ENCODE measurements around a stretch of chr18.

GRCh38 chr18:46825318-46826091 is 68.7 kb upstream of the ST8SIA5 start:
- RRBS = no CpG with 5 or more reads among the region's 4 CpGs

DNA sequence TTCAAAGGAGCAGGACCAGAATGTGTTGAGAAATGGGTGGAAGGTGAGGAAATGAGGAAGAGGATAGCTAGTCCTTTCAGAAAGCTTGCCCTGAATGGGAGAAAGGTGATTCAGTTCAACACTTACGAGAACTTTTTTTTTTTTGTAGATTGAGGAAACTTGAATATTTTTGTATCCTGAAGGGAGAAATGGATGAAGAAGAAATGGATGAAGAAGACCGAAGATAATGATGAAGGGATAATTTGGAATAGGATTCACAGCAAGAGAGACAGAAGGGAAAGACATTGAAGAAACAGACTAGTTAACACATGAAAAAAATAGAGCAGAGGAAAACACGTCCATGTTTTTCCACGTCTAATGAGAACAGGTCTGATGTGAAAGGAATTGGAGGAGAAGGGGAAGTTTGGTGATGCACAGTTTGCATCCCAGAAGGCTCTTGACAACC is 28.5 kb downstream of the KATNAL2 start:
- RRBS = no CpG with 5 or more reads among the region's 4 CpGs

DNA sequence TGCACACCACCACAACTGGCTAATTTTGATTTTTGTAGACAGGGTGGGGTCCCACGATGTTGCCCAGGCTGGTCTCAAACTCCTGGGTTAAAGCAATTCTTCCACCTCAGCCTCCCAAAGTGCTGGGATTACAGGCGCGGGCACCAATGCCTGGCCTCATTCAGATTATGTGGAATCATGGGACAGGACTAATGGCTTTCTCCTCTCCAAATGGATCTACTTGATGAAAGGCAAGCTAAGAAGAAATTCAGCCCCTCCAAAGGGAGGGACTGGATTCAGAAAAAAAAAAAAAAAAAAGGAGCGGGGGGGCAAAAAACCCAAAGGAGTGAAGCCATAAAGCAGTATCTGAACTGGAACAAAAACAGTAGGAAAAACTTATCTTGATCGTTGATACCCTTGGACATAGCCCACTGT is 1.7 kb upstream of the HDHD2 start:
- RRBS = no CpG with 5 or more reads among the region's 5 CpGs

DNA sequence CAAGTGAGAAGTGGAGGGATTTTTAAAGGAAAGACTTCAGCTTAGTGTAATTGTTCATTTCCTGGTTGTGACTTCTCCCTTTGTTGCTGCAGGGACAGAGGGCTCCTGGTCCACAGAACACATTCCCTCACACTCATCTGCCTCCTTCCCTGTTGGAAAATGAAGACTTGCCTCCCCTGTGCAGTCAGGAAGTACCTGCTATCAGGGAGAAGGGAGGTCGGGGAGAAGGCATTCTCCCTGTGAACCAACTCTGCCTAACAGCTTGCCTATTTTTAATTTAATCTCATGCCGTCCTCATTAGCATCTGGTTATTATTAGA is 232.5 kb upstream of the SKOR2 start:
- RRBS = no CpG with 5 or more reads among the region's 2 CpGs

DNA sequence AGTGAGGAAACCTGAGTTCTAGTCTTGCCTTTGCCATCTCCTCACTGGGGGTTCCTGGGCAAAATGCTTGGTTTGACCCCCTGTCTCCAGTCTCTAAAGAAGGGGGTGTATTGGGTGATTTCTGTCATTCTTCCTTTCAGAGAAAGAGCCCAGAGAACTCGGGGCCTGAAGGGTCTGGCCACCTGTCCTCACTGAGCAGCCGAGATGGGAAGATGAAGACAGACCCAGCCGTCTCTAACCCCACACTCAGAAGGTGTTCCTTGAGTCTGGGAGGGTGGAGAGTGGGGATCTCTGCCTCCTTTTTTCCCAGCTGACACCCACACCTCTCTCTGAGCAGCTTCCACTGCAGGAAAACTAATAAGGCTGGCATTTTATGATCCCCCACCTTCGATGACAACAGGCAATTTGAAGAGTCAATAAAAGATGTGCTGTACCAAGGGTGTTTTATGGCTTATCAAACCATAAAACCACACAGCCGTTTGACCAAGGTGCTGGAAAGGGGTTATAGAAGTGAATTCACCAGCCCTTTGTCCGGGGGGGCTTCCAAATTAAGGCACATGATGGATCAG is 213.8 kb downstream of the SMAD2 start:
- RRBS = no CpG with 5 or more reads among the region's 6 CpGs

DNA sequence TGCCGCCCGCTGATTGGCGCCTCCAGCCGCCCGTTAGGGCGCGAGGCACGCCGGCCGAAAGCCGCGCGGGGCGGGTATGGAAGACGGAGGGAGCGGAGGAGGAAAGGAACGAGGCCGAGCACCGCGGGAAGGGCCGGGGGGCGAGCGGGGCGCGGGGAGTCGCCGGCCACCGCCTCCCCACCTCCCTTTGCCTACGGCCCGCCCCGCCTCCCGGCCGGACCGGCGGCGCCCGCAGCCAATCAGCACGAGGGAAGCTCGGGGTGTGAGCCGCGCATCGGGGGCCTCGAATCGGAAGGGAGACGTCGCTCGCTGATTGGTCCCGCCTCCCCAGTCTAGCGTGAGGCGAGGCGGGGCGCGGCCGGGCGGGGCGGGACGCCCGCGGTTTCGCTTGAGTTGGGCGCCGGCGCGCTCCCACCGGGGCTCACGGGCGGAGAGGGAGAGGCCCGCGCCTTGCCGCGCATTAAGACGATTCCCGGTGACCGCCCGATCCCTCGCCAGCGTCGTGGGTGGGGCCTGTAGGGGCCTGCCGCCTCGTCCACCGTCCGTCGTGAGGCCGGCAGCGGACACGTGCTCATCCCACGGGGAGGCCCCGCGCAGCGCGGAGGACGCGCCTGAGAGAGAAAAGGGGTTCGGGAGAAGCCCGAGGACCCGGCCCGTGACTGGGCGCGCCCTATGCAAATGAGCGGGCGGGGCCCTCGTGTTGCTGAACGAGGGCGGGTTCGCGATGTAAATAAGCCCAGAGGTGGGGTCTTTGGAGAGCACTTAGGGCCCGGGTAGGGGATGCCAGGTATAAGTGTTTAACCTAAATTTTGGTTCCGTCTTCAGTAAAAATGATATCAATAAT is 693 bp upstream of the SMAD2 start:
- RRBS = 2% methylated on average over 61 of the region's 108 CpGs

GRCh38 chr18:48084750-48085331 is 154.4 kb upstream of the SMAD2 start:
- RRBS = no CpG with 5 or more reads among the region's 7 CpGs

- RRBS = no CpG with 5 or more reads among the region's 1 CpG
Observed at GRCh38 chr18:48133805-48134028, 203.3 kb upstream of the SMAD2 start.

DNA sequence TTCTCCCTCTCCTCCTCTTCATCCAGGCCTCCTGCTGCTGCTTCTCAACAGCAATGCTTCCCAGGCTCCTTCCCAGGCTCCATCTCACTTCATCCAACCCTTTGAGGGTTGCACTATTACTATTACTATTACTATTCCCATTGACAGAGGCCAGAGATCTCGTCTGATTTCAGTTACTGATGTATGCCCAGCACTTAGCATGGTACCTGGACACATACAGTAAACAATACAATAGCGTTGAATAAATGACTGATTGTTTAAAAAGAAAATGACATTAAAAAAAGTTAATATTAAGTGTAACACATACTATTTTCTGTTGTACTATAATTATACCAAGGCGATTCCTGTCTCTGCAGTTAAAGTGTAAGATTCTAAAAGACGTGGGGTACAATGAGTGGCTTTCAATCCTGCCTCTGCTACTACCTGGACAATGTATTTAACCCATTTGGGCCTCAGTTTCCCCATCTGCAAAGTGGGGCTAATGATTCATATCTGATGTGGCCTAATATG is 204.6 kb upstream of the SMAD2 start:
- RRBS = no CpG with 5 or more reads among the region's 4 CpGs

- RRBS = no CpG with 5 or more reads among the region's 13 CpGs
Observed at GRCh38 chr18:48356766-48357726, 52.1 kb downstream of the ZBTB7C start.

DNA sequence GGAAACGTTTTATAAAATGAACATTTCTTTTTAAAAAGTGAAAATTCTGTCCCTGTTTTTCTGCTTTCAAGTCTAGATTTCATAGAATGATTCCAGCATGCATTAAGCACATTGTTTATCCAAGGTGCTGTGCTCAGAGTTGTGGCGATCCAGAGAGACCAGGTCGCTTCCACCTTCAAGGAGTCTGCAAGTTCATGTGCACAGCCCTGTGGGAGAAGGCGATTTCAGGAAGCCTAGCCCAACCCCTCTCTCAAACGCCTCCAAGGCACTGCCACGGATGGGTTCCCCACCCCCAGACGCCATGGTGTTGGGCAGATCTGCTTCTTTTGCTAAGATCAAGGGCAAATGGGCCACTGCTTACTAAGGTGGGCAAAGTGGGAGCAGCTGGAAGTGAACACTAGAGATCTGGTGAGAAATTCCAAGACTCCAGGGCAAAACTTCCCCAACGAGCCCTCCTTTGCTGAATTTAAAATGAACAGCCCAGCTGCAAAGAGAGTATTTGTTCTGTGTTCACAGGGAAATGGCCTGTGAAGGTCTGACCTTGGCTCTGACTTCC is 45.0 kb upstream of the ZBTB7C start:
- RRBS = no CpG with 5 or more reads among the region's 8 CpGs

DNA sequence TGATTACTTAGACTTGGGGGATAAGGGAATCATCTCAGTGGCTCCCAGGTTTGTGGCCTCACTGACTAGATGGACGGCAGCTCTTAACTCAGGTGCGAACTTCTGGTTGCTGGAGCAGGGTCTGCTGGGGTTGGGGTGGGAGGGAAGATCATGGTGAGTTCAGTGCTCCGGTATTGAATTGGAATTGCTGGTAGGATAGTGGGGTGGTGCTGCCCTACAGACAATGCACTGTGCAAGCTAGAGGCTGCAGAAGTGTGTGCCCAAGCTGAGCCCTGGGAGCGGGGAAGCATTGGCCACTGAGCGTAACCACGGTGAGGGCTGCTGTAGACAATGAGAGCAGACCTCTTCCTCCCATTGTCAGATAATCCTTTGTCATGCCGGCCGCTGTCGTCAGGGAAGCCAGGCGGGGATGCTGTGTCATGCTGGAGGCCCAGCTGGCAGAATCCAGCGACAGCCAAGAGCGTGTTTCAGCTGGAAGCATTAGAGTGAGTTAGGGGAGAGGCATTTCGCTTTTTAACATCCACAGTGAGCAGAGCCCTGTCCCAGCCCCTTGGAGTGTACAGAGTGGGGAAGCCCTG is 6.8 kb downstream of the CTIF start:
- RRBS = no CpG with 5 or more reads among the region's 13 CpGs

GRCh38 chr18:48711429-48712023 is 172.7 kb downstream of the CTIF start:
- RRBS = no CpG with 5 or more reads among the region's 13 CpGs

DNA sequence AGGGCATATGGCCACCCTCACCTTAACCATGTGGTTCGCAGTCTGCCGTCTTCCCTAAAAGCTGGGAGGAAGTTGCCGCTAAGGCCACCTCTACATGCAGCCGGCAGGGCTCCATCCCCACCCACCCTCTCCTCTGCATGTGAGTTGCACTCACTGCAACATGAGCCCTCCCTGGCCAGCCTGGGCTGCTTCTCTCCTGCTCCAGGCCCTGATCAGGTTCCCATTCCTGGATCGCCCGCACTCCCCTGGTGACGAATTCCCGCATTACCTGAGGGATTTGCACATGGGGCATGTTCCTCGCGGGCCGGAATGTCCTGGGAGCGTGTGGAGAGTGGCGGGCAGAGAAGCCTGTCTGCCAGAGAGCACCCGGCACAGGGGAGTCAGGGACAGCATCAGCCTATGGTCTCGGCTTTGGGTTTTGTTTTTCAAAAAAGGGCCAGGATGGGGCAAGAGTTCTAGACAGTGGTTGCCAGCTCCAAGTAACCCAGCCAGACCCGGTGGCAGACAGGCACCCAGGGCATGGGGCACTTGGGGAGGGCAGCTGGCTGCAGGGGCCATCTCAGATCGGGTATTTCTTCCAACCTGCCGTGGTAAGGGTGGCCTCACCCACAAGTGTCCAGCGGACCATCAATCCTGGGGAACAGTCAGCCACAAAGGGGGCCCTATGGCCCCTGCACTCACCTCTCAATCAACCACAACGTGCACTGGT is 187.8 kb downstream of the SMAD7 start:
- RRBS = 33% methylated on average over 4 of the region's 20 CpGs

DNA sequence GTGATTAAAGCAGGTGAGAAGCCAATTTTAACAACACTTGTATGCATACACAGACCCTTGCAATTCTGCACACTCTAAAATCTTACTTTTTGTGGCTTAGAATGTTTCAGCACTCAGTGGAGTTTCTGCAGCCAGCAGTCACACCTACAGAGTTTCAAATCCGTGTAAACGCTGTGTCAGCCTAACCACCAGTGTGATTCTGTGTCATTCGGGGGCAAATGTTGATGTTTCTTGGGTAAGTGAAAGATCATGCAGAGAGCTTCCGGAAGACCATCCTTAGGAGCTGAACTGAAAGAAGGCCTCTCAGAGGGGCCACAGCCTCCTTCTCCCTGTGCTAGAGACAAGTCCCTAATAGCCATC is 82.4 kb downstream of the SMAD7 start:
- RRBS = no CpG with 5 or more reads among the region's 4 CpGs

- RRBS = no CpG with 5 or more reads among the region's 10 CpGs
Observed at GRCh38 chr18:48928764-48929542, 21.8 kb downstream of the SMAD7 start.

GRCh38 chr18:48975172-48975649 is 24.4 kb upstream of the SMAD7 start:
- RRBS = 2% methylated on average over 9 of the region's 40 CpGs

- RRBS = no CpG with 5 or more reads among the region's 12 CpGs
Observed at GRCh38 chr18:48992636-48993309, 42.0 kb upstream of the SMAD7 start.

DNA sequence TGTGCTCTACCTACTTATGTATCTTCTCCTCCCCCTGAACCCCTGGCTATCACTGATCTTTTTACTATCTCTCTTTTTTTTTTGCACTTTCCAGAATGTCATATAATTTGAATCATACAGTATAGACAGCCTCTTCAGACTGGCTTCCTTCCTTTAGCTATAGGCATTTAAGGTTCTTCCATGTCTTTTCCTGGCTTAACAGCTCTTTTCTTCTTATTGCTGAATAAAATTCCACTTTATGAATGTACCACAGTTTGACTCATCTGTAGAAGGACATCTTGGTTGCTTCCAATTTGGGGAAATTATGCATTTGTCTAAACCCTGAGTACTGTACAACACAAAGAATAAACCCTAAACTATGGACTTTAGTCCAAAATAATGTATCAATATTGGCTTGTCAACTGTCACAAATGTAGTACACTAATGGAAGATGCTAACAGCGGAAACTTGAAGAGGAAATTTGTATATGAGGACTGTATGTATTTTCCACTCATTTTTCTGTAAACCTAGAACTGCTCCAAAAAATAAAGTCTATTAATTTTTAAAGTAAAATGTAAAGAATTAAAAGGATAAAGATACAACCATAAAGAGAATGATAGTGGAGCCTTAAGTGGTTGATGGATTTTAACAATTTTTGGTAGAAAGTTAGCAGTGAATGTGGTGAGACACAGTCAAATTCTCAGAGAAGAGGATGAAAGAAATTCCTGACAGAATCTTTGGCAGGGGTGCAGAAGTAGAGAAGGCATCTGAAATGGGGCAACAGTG is 143.6 kb downstream of the DYM start:
- RRBS = no CpG with 5 or more reads among the region's 1 CpG

- RRBS = no CpG with 5 or more reads among the region's 9 CpGs
Observed at GRCh38 chr18:49489113-49489892, 2.3 kb upstream of the C18orf32 start.